H4 (cell line): ENCODE results near the genes WDFY2, CCDC70, SUGT1 and CNMD.

- RAMPAGE, long total RNA = no peak
Measured at GRCh38 chr13:51235864-51236176, 13.6 kb downstream of the FAM124A start.

DNA sequence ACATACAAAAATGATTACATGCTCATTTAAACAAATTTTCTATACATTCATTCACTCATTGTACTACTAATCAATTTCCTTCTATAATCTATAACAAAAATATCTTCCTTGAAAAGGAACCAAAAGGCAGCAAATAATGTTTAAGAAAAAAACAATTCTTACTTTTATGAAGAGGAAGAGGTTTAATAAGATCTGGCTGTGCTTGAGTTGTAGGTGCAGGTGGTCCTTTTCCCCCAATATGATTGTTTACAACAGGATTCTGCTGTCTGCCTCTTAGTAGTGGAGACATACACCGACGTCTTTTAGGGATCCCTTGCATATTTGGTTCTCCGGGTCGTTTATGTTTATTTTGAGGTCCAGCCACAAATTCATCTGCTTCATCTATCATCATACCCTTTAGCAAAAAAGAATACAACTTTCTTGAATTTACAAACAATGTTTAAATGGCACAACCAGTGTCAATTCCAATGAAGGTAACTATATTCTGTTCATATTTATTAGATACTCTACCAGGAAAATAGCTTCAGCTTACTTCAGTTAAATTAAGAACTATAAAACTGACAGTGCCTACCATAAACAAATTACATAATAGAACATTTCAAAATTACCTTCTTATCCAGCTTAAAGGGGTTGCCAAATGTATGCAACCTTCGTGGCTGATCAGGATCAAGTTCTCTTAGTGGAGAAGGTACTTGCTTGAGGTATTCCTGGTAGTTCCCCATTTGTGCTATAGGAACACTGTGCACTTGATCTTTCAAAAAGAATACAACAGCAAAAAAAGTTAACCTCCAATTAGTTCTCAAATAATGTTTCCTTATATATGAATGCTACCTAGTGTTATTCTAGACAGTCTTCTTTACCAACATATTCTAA, 34.8 kb downstream of the SERPINE3 start:
- RAMPAGE, long total RNA = no peak

DNA sequence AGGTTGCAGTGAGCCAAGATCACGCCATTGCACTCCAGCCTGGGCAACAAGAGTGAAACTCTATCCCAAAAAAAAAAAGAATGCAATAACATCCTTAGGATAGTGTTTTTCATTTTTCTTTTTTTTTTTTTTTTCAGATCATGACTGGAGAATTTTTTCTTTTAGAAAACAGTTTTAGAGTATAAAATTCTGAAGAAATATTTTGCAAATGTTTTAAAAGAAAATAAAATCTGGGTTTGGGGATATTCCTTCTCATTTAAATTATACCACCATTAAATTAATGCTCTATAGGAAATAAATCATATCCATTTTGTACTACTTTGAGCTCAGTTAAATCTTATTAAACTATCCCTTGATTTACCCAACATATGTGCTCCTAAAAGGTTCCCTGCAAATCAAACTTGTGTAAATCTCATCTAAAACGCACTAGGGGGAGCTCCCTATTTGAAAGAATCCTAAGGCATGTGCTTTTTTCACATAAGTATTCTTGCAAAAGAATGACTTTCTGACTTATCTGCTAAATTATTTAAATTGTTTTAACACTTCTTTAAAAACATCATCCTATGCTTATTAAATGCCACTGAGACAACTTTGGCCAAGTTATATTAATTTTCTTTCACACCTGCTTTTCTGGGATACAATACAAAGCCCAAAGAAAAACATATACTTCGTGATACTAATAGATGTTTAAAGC, 8.0 kb downstream of the INTS6 start:
- RAMPAGE, long total RNA = no peak

DNA sequence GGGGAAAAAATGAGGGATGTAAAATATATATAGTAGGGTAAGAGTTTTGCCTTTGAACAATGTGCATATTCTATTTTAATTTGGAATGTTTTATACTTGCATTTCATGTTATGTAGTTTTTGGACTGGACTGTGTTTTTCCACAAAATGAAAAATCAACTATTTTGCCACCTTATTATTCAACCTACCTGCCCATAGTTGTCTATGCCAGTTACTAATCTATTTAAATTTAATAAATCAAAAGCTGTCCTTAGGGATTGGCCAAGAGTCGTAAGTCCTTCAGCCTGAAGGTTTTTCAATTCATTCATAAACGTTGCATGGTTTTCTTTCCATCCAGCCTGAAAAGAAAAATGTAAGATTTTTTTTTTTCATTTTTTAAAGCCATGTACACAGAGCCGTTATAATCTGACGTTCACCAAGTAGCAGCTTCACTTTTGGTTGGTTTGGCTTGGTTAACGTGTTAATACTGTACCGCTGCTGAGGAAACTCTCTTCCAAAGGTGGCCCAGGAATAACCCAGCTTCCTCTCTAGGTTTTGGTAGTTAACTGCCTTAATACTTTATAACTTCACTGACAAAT, 1.9 kb downstream of the INTS6 start:
- RAMPAGE, long total RNA = no peak

DNA sequence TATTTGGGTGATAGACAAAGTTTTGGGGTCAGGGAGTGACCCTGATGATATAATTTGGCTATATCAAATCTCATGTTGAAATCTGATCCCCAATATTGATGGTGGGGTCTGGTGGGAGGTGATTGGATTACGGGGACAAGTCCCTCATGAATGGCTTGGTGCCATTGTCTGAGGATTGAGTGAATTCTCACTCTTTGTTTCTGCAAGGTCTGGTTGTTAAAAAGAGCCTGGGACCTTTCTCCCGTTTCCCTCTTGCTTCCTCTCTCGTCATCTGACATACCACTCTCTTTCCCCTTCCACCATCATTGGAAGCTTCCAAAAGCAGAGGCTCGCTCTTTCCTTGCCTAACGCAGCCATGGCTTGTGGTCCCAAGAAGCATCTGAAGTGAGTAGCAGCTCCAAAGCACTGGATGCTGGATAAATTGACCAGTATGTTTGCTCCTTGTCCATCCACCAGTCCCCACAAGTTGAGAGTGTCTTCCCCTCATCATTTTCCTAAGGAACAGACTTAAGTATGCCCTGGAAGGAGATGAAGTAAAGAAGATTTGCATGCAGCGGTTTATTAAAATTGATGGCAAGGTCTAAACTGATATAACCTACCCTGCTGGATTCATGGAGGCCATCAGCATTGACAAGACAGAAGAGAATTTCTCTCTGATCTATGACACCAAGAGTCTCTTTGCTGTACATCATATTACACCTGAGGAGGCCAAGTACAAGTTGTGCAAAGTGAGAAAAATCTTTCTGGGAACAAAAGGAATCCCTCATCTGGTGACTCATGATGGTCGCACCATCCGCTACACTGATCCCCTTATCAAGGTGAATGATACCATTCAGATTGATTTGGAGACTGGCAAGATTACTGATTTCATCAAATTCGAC, 7.6 kb upstream of the INTS6 start:
- RAMPAGE, long total RNA = no peak

- RAMPAGE, long total RNA = no peak
Measured at GRCh38 chr13:51584392-51585313, at the start of gene WDFY2. Gene WDFY2 (plus strand): TSS chr13:51584462.

- RAMPAGE, long total RNA = no peak
Measured at GRCh38 chr13:51589550-51590147, 5.4 kb downstream of the WDFY2 start.

GRCh38 chr13:51646001-51646785, 61.9 kb downstream of the WDFY2 start:
- RAMPAGE, long total RNA = no peak

GRCh38 chr13:51760353-51761144, 43.4 kb downstream of the DHRS12 start:
- RAMPAGE, long total RNA = no peak

DNA sequence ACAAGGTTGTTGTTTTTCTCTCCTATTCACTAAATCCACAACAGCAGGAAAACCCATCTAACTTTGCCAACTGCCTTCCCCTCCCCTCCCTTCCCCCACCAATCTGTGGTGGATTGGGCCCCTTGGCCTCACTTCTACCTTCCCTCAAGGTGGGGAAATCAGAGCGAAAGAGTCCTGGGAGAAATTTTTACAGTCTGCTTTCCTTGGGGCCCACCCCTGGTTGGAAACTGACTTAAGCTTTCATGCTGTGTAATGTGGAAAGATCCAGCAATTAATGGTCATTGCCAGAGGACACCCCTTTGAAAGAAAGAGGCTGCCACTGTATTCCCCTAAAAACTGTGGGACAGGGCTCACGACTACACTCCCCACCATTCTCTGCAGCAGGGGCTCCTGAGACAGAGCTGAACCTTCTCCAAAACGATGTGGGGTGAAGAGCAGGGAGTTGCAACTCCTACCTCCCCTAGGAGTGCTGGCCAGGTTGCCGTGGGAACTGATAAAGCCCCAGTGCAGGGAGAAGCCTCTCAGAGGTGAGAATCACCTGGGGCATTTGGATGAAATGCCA, 1.2 kb downstream of the DHRS12 start:
- RAMPAGE, long total RNA = no peak

- RAMPAGE, long total RNA = no peak
Measured at GRCh38 chr13:51851189-51851600, 6.2 kb upstream of the TMEM272 start.

DNA sequence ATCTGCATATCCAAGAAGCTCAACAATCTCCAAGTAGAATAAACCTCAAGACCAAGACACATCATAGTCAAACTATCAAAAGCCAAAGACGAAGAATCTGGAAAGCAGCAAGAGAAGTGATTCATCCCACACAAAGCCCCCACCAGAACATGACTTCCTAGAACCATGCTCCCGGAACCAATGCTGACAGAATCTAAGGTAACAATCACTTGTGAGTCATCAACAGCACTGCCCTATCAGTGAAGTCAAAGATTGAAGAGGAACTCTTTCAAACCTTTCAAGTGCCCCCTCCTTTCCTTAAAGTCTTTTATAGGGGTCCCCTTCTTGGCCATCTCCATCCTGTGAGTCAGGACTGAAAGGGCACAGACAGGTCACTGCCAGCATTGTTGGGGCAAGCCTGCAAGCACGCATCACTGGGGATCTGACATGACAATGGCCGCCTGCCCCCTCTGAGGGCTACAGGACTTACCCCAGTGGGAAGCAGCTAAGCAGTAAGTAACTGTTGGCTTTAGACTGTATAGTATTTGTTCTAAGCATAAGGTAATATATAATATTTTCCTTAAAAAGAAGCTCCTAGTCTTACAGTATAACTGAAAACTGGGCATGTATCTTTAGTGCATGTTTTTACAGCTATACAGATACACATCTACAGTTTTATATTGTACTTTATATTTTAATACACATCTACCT, at the start of gene CCDC70:
CCDC70 (plus strand) TSS at position 231 of the 690 bp plus-strand sequence.
- RAMPAGE, long total RNA = no peak

- RAMPAGE, long total RNA = no peak
Measured at GRCh38 chr13:51956282-51956649, 55.0 kb downstream of the ATP7B start.

DNA sequence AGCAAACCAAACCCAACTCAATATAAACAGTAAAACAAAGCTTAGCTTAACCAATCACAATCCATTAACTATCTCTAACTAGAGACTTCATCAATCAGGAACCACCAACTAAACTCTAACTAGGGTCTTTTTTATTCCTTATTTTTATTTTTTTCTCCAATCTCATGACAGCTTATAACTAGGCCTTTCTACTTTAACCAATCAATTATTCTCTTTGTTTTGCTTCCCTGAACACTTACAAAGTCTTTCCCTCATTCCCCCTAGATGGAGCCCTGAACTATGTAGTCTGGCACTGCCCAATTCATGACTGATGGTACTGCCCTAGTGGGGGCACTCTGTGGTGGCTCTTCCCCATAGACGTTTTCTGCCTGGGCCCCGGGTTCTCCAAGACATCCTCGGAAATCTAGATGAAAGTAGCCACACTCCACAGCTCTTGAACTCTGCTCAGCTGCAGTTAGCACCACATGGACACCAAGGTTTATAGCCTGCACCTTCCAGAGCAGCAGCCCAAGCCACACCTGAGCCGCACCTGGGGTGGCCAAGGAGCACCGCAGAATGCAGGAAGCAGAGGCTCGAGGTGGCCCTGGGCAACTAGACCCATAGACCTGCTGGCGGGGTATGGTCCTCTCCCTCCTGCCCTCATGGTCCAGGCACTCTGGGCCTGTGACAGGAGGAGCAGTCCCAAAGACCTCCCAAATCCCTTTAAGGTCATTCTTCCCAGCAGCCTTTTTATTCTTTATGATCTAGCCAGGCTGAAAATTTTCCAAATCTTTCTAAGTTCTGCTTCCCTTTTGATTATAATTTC, 6.6 kb downstream of the ATP7B start:
- RAMPAGE, long total RNA = no peak

- RAMPAGE, long total RNA = no peak
Measured at GRCh38 chr13:52128227-52128531, 694 bp downstream of the NEK5 start.

GRCh38 chr13:52428199-52428968, 22.1 kb downstream of the VPS36 start:
- RAMPAGE, long total RNA = no peak

- RAMPAGE, long total RNA = no peak
Measured at GRCh38 chr13:52569923-52570635, 72.2 kb upstream of the HNRNPA1L2 start.

GRCh38 chr13:52652514-52653389, at the start of gene SUGT1:
Gene SUGT1 (plus strand): TSS chr13:52652836.
- RAMPAGE, long total RNA = start-site peak on the plus strand at chr13:52652676-52652735, 34 reads; start-site peak on the plus strand at chr13:52652835-52652841, 60 reads; start-site peak on the plus strand at chr13:52652898-52652916, 33 reads

DNA sequence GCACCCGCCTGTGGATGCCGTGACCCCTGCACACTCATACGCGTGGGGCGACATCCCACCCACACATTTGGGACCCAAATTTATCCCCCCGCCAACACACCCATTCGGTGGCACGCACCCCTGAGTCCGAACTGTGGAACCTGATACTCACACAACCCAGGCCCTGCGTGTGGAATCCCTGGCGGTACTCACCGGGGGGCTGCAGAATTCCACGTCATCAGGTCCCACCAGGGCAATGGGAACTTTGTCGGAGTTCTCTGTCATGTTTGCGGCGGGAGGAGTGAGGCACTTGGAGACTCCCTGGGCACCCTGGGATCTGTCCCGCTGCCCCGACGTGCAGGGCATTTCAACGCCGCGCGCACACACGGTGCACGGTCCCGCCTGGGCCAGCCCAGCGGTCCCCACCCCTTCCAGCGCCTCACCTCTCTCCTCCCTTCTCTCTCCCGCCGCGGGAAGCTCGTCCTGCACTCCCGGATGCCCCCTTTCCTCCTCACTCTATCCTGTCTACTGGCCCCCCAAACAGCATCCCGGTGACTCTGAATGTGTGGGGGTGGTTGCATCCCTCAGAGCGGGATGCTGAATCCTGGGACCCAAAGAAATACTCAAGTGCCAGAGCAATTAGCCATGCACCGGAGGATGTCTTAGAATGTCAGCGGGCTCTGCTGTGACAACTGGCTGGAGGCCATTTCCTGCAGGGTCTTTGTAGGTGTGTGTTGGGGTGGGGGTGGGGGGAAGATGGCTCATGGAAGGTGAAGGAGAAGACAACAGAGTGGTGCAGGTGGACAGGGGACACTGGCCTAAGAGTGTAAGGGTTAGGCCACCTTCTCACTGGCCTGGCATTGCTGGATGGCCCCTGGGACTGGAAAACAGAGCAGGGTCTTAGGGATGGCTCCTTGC, at the start of gene CNMD:
CNMD (minus strand) TSS at position 383 of the 897 bp plus-strand sequence.
- RAMPAGE, long total RNA = no peak

GRCh38 chr13:52991627-52992113, 36.9 kb upstream of the OLFM4 start:
- RAMPAGE, long total RNA = no peak